ENCODE data around the gene ZFR2.

DNA sequence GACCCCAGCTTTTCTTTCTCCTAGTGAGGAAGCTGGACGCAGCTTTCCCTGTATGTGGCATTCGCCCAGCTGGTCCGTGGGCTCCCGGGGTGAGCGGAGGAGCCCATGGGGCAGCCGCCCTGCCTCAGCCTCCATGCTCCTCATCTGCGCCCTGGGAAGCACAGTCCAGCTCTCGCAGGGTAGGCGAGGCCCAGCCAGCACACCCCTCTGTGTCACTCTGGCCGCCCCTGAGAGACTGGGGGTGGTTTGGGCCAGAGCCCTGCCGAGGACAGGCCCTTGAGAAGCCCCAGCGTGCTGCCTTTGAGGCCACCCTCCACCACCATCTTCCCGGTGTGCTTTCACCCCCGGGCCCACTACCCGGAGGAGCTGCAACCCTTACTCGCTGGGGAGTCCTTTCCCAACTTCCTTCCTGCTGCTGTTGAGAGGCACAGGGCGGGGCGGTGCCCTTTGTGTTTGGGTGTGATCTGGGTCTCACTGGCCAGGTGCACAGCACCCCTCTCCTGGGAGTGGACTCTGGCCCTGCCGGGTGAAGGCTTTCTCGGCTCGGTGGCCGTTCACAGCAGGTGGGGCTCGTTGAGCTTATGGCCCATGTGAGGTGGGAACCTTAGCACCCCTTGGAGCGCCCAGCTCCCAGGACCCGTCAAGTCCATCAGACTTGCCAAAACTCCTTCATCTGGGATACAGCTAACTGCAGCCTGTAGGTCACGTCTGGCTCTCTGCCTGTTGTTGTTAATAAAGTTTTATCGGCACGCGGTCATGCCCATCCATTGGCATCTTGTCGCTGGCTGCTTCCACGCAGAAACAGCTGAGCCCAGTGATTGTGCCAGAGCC lies 3.1 kb downstream of the NCLN start:
- RRBS, result no CpG with 5 or more reads among the region's 31 CpGs

DNA sequence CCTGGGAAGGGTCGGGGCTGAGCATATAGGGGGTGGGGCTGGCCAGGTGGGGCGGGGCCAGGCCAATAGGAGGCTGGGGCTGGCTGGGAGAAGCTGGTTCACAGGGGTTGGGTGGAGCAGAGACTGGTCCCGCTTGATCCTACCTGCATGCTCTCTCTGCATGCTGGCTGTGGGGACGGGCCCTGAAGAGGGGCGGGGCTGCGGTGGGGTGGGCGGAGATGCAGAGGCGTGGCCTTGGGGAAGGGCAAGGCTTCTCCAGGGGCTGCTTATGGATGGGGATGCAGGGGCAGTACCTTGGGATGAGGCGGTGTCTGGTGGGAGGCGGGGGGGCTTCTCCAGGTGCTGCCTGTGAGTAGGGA lies 52.0 kb downstream of the CELF5 start:
- RRBS, result no CpG with 5 or more reads among the region's 10 CpGs

DNA sequence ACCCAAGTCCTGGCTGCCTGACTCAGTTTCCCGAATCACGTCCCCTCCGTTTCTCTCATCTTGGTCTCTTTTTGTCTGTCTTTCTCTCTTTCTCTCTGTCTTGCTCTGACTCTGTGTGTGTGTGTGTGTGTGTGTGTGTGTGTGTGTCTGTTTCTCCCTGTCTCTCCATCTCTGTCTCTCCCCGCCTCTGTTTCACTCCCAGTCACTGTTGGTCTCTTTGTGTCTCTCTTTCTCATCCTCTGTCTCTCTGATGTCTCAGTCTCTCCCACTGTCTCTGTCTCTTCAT lies 2.4 kb downstream of the NFIC start:
- RRBS, result no CpG with 5 or more reads among the region's 4 CpGs

GRCh38 chr19:3406450-3406999 lies 40.1 kb downstream of the NFIC start:
- RRBS, result no CpG with 5 or more reads among the region's 13 CpGs

DNA sequence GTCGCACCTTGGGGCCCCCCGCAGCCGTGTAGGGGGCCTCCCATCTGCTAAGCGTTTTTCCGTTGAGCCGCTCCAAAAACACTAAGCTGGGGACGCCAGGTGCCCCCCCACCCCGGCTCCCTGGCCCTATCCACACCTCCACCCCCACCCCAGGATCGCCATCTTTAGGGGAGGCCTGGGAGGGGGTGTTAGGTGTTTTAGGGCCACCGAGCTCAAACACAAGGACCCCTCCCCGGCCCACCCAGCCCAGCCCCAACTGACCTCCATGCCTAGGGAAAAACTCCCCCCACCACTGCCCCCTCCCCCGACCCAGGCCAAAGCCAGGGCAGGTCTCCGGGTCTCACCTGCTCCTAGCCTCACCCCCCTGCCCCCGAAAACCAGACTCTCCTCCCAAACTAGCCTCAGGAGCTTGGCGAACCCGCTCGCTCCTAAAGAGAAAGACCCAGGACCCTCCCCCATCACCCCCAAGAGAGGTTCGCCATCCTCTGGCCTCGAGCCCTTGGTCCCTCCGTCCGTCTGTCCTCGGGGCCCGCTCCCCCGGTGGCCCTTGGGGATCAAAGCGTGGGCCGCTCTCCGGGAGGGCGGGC lies 15.9 kb downstream of the SMIM24 start:
- RRBS, result 46% methylated on average over 8 of the region's 28 CpGs

- RRBS, result 29% methylated on average over 3 of the region's 14 CpGs
These were observed 11.6 kb downstream of the SMIM24 start for GRCh38 chr19:3468459-3469383.

GRCh38 chr19:3473878-3474417 lies 6.4 kb downstream of the SMIM24 start:
- RRBS, result no CpG with 5 or more reads among the region's 9 CpGs

DNA sequence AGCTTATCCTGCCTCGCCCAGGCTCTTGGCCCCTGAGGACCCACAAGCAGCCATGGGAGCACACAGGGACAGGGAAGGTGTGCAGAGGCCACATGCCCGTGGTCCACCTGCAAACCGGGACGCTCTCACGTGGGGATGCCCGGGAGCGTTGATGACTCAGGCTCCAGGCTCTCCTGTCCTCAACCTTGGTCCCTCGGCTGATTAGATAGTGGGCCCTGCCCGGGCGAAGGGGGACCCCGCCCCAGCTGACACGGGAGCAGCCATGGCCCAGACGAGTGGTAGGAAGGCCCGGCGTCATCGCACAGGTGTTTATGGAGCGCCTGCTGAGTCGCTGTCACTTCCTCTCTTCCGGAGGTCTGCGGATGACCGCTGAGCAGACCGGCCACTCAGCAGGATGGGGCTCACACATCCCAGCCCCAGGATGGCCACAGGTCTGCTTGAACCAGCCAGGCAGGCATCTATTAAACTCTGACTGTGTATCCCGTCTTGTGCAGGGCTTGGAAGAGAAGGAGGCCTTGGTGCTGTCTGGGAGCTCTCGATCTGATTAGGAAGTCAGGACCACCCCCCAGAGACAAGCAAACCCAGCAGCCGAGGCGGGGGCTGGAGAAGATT lies 1.5 kb upstream of the SMIM24 start:
- RRBS, result 35% methylated on average over 14 of the region's 26 CpGs

DNA sequence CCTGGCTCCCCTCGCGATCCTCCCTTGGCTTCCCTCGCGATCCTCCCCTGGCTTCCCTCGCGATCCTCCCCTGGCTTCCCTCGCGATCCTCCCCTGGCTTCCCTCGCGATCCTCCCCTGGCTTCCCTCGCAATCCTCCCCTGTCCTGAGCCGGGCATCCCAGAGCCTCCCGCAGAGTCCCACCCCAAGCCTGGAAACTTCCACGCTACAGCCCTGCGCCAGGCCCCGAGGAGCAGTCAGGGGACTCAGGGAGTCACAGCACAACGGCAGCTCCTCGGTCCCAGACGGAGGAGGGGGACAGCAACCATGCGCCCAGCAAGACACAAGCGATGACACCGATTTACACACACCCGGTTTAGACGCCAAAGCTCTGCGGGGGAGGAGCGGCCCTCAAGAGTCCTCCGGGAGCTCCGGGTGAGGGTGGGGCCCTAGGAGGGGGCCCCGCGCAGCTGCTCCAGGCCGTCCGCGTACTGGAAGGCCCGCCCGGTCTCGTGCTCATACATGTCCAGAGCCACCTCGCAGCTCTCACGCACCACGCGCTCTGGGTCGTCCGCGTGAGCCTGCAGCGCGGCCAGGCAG lies 7.9 kb upstream of the SMIM44 start:
- RRBS, result 77% methylated on average over 15 of the region's 45 CpGs

DNA sequence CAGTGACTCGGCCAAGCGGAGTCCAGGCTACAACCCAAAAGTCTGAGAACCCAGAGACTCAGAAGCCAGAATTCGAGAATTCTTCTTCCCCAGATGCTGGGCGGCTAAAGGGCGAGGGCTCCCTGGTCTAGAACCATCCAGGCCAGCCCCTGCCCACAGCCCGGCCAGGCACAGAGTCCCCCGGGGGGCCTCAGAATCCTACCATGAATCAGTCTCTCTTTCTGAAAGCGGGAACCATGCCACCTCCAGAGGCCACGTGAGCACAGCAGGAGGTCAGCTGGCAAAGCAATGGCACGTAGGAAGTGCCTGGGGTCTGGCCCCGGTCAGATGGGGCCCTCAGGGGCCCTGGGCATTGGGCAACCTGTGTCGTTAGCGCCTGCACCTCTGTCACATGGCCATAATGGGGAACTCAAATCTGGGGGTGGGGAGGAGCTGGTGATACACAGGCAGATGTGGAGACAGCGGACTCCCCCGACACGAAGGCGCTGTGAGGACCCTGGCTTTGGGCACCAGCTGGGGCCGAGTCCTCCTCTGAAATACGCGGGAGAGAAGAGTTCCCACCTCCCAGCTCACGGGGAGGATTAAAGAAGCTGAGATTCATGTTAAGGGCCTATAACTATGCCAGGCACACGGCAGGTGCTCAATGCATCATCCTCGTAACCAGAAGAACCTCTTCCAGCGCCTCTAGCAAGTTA lies 8.7 kb downstream of the MFSD12 start:
- RRBS, result no CpG with 5 or more reads among the region's 24 CpGs

DNA sequence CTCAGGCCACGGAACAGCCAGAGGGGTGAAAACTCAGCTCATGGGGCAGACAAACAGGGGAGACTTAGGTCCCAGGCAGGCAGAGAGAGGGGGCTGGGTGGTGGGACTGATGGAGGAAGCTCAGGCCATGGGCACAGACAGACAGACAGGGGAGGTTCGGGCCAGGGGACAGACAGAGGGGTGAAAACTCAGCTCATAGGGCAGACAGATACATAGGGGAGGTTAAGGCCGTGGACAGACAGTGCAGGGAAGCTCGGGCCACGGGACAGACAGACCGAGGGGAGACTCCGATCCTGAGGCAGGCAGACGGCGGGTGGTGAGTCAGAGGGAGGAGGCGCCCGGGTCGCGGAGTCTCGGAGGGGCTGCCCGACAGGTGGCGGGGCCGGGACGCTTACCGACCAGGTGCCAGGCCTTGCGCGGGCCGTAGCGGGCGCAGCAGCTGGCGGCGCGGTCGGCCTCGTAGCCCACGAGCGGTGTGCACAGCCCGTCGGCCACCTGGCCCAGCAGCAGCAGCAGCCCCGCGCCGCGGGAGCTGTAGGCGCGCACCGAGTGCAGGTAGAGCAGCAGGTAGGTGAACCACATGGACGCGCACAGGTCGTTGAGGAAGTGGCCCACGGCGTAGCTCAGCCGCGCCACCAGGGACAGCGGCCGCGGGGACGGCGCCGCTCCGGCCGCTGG lies 536 bp downstream of the MFSD12 start:
- RRBS, result 3% methylated on average over 7 of the region's 55 CpGs

DNA sequence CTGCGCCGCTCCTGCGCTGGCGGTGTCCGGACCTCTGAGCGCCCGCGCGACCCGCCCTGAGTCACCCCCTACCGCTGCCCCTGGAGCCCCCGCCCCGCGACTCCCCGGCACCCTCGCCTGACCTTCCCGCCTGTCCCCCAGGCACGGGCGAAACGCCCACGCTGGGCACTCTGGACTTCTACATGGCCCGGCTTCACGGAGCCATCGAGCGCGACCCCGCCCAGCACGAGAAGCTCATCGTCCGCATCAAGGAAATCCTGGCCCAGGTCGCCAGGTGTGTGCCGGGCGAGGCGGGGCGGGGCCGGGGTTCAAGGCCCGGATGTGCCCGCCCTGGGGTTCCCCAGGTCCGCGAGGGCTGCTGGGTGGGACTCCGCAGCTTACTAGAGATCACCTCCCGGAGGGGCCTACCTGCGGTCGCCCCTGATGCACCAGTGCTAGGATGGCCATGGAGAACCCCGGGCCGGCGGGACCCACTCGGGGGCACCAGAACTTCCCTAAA lies 5.1 kb downstream of the HMG20B start:
- RRBS, result 81% methylated on average over 38 of the region's 48 CpGs

DNA sequence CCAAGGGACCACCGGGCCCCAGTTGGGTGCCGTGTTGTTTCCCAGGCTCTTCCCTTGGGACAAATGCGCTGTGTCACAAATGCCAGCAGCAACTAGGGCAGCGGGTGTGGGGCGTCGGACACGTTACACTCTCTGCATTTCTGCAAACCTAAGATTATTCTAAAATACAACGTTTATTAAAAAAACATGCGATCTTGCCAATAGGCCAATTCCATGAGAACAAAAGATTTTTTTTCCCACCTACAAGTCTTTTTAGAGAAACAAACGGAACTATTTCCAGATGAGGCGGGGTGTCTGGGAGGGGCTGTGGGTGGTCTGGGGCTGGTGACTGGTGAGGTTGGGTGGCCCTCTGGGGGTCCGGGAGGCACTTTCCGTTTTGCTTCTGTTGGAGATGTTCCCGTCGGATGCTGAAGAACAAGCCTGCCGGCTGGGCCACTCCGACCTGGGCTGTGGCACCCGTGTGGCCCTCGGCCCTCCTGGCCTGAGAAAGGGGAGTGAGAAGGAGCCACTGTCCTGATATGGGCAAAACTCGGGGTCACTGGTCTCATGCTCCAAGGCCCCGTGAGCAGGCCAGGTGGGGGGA lies 3.9 kb upstream of the TBXA2R start:
- RRBS, result 33% methylated on average over 5 of the region's 21 CpGs

- RRBS, result no CpG with 5 or more reads among the region's 21 CpGs
These were observed 8.1 kb upstream of the CACTIN start for GRCh38 chr19:3634508-3635184.

DNA sequence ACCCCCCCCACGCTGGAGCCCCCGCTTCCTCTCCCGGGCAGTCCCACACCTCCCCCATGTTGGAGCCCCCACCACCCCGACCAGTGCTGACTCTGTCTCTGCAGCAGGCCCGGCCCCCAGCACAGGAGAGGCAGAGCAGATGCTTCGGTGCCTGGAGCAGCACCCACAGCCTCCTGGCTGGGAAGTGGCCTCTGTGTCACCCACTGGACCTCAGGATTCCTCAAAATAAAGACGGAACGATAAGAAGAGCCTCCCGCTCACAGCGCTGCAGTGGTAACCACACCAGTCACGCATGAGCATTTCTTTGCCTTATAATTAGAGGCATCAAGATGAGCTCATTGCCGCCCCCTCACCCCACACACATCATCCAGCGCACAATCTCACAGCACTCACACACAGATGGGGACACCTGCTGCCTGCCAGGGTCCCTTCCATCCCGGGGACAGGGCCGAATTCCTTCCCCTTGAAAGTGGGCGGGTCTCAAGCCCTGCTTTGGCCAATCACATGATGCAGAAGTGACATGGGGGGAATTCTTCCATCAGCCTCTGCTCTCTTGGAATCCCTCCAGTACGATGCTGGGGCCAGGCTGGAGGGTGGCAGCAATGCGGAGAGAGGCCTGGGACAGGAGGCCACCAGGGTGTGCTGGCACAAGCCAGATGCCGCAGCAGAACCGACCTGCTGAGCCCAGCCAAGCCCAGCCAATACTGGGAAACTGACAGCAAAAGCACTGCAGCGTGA lies 16.2 kb downstream of the PIP5K1C start:
- RRBS, result 28% methylated on average over 5 of the region's 21 CpGs

- RRBS, result 5% methylated on average over 11 of the region's 86 CpGs
These were observed at the start of gene ZFR2 for GRCh38 chr19:3868259-3869490. ZFR2 (minus strand) TSS chr19:3869038.

DNA sequence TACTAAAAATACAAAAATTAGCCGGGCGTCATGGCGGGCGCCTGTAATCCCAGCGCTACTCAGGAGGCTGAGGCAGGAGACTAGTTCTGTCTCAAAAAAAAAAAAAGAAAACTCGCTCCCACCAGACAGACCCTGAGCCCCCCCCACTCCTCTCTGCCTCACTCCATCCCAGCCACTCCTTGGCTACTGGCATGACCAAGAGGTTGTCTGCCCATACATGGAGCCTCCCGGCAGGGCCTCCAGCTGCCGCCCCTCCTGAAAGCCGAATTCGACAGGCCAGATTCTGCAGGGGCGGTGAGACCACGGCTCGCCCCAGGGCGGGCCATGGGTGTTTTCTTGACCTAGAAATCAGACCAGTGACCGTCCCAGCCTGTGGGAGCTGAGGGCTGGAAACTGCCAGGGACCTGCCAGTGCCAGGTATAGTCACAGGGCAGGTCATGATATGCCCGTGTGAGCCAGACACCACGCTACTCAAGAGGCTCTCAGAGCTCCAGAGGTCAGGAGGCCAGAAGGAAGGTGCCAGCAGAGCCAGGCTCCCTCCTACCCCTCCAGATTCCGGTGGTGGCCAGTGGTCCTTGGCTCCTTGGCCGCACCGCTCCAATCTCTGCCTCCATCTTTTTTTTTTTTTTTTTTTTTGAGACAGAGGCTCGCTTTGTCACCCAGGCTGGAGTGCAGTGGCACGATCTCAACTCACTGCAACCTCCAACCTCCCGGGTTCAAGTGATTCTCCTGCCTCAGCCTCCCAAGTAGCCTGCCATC lies 16.8 kb downstream of the DAPK3 start:
- RRBS, result no CpG with 5 or more reads among the region's 23 CpGs

GRCh38 chr19:3969080-3969356 lies 1.9 kb downstream of the DAPK3 start:
- RRBS, result no CpG with 5 or more reads among the region's 2 CpGs

DNA sequence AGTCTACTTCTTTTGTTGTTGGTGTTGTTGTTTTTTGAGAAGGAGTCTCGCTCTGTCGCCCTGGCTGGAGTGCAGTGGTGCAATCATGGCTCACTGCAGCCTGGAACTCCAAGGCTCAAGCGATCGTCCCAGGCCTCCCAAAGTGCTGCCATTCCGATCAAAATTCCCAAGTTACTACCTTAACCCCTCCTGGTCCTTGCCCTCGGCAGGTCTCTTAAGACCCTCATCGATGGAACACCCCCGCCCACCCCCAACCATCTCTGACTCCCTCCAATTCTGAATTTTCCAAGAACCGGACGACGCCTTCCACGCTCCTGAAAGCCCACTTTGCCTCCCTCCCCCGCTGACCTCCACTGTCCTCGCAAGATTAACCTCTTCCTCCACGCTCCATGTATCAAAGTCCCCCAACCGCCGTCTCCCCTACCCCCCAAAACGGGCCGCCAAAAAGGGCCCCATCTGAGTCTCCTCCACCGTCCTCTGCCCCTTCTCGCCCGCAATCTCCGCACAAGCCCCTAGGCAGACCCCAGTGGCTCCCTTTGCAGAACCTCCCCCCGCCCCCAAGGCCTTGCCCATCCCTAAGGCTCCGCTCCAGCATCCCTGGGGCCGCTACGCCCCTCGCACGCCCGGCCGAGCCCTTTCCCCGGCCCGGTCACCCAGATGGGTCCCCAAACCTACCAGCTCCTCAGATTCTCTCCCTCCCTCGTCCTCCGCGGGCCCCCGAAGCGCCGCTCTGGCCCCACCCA lies 482 bp downstream of the DAPK3 start:
- RRBS, result no CpG with 5 or more reads among the region's 39 CpGs

GRCh38 chr19:3976840-3977378 lies 6.0 kb upstream of the DAPK3 start:
- RRBS, result 67% methylated on average over 4 of the region's 17 CpGs

Measured in pericardium (tissue), 1 donor.